Hair follicular keratinocyte (primary cell): Measurements from ENCODE around the genes NOTCH2, SEC22B, SRGAP2C, H3-7 and FAM72C.

GRCh38 chr1:119772772-119773290 is 4.1 kb upstream of the HMGCS2 start:
- RAMPAGE, long total RNA, result no peak

- RAMPAGE, long total RNA, result no peak
These were observed 18.9 kb upstream of the ADAM30 start for GRCh38 chr1:119915139-119915680.

DNA sequence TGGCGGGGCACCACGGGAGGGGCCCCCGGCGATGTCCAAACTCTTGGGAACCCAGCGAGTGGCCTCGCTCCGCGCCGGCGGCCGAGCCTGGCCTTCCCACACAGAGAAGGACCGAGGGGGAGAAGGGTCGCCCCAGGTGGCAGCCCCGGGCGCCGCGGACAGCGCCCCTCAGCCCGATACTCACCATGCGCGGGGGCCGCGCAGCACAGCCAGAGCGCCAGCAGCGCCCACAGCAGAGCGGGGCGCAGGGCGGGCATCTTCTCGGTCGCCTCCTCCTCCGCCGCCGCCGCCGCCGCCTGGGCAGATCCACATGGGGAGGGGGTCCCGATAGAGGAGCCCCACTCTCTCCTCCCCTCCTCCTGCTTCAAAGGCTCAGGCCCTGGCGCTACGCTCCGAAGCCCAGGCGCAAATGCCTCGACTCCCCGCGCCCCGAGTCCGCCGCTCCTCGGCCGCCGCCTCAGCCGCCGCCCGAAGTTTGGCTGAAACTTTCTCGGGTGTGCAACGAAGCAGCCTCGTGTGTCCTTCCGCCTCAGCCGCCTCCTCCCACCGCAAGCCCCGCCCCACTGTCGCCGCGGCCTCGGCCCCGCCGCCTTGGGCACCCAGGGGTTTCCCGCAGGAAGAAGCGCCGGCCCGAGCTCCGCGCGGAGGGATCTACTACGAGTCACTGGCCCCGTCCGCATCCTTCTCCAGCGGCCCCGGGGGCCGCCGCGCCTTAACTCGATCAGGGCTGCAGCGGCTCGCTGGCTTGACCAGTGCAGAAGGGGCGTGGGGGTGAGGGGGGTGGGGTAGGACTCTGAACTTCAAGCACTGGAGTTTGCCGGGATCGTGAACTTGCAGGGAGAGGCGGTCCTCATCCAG is at the start of gene NOTCH2:
Gene NOTCH2, minus strand, starts transcription at position 513 of the 858 bp plus-strand sequence.
- RAMPAGE, long total RNA, result no peak

- RAMPAGE, long total RNA, result start-site peak on the minus strand at chr1:120176493-120176515, 37 and 69 reads in 2 replicates
These were observed at the start of gene SEC22B for GRCh38 chr1:120175744-120176831. SEC22B (minus strand) TSS chr1:120176520.

GRCh38 chr1:120232751-120233274 is 56.5 kb upstream of the SEC22B start:
- RAMPAGE, long total RNA, result no peak

DNA sequence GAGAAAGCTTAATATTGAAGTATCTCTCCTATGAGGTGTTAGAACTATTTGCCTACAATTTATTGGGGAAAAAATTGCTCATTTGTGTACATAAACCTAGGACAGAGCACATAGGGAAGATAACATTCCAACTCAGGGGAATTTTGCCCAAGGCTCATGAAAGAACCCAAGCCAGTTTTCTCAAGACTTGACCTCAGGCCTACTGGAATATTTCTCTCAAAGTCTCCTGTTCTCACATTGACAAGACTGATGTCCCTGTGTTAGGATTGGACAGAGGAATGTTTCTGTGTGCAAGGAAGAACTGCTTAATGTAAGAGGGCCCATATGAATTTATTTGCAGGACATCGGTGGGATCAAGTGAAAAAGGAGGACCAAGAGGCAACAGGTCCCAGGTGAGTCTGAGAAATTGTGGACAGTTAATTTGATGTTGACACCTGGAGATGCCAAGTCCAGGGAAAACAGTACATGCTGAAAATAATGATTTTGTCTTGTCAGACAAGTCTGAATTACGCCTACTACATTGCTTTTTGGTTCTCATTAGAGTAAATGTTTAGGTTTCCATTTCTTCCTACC is 45.5 kb downstream of the NBPF8 start:
- RAMPAGE, long total RNA, result no peak

DNA sequence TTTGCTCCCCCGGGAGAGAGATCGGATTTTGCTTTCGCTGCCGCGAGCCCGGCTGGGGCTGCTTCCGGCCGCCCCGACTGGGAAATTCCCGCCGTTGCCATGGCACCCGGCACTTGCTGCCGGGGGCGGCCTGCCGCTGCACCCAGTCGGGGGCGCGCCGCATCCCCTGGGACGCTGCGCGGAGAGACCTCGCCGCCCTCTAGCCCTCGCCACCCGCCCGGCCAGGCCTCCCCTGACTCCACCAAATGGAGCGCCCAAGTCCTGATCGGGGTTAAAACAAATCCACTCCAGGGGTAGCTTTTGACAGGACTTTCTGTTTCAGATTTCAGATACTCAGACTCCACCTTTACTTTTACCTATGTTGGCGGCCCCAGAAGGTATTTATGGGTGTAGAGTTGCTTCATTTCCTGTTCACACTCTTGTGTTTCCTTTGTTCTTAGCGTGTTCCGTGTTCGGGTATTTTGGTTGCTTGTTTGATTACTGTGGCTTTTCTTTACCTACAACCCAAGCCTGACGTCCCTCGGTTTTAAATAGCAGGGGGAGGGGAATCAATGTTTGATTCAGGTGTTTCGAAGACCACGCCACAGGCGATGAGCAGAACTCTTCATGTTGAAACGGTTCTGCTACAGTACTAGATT is 24.6 kb downstream of the PPIAL4A start:
- RAMPAGE, long total RNA, result no peak

DNA sequence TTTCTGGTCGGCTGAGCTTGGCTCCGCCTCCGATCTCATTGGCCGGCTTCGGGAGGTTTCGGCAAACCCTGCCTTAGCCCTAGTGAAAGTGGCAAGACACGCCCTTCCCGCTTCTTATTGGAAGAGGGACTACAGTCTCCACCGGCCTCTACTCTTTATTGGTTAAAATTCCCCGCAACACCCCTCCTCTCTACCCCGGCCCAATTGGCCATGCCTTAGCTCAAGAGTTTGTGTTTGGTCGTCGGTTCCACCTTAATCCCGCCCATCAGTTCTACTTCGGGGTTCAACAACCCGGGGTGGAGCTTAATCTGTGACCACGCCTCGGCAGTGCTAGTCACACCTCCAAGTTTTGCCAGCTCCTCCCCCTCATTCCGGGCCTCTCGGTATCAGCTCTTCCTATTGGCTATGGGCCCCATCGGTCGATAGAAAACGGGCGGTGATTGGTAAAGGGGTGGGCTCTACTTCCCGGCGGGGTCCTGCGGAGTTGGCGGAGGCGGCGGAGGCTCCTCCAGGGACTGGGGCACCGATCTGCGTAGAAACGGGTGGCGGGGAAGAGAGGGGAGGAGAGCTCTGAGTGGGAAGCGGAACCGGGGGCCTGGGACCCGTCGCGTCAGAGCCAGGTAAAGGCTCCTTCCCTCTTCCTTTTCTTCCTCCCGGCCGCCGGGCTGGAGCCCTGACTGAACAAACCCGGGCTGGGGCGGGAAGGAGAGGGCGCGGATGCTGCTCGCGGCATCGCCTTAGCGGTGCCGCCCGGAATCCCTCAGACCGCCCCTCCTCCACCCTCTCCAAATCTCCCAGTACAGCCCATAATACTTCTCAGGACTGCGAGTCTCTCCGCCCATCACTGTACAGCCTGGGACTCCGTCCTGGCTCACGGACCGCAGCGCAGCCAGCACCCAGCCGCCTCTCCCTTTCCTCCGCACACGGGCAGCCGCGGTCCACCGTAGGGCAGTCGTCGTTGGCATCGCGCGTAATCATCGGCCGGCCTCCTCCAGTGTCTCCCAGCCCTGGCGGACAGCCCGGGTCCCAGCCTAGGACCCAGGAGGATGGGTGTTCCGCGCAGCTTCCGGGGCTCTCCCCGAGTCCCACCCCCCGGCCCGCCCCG is at the start of gene SRGAP2C:
Gene SRGAP2C, plus strand, starts transcription at position 471 of the 1,105 bp plus-strand sequence.
- RAMPAGE, long total RNA, result no peak

- RAMPAGE, long total RNA, result no peak
These were observed 176.3 kb downstream of the H3-7 start for GRCh38 chr1:143729263-143730014.

- RAMPAGE, long total RNA, result no peak
These were observed at the start of gene H3-7 for GRCh38 chr1:143905481-143906305. H3-7 (minus strand) TSS chr1:143905977.

DNA sequence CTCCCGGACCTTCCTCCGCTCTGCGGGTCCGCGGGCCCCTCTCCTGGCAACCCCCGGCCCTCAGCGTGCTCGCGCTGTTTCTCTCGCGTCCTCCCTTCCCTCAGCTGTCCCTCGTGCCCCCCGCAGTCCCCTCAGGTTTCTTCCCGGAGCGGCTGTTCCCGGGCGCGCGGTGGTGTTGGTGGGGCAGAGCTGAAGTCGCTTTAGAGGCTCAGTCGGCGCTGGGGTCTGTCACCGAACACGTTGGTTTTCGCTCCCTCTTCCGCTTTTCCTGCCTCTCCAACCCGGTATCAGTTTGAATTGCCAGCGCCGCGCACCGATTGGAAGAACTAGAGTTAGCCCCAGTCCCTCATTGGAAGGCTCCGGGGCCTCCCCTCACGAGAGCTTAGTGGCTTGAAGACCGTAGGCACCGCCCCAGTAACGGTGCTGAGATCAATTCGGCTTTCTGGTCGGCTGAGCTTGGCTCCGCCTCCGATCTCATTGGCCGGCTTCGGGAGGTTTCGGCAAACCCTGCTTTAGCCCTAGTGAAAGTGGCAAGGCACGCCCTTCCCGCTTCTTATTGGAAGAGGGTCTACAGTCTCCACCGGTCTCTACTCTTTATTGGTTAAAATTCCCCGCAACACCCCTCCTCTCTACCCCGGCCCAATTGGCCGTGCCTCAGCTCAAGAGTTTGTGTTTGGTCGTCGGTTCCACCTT is at the start of gene FAM72C:
Gene FAM72C, minus strand, starts transcription at position 270 of the 693 bp plus-strand sequence.
- RAMPAGE, long total RNA, result no peak

DNA sequence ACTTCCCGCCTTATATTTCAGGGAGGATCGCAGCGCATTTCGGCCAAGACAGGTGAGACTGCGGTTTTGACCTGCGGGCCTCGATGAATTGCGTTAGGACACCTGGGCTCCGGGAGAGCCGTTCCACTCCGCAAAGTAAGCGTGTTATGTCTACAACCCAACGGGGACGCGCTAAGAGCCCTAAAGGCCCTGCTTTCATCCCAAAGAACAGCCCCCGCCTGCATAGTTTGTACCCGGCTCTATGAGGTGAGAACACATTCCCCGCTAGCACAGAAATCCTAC is 32.7 kb upstream of the PPIAL4F start:
- RAMPAGE, long total RNA, result no peak

- RAMPAGE, long total RNA, result no peak
These were observed 40.1 kb downstream of the CD160 start for GRCh38 chr1:145759205-145760010.

DNA sequence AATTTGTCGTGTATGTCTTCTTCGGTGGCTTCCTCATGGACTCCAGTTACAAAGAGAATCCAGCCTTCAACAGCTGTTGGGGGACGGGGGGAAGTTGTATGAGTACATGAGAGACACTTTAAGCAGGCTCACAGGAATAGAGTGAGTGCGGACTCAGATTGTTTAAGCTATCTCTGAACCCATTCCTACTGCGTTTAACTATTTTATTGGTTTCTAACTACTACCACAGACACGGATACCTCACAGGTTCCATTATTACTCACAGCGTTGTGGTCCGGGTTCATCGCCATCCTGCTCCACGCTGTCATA is 784 bp downstream of the RBM8A start:
- RAMPAGE, long total RNA, result no peak

- RAMPAGE, long total RNA, result no peak
These were observed 12.9 kb downstream of the POLR3GL start for GRCh38 chr1:145977215-145978052.

- RAMPAGE, long total RNA, result no peak
These were observed 30.2 kb upstream of the HJV start for GRCh38 chr1:146051465-146052330.

GRCh38 chr1:147072379-147073502 is 99.5 kb downstream of the PRKAB2 start:
- RAMPAGE, long total RNA, result no peak

GRCh38 chr1:147215250-147215681 is 9.9 kb downstream of the FMO5 start:
- RAMPAGE, long total RNA, result no peak

- RAMPAGE, long total RNA, result no peak
These were observed 21.9 kb downstream of the CHD1L start for GRCh38 chr1:147264262-147264867.

DNA sequence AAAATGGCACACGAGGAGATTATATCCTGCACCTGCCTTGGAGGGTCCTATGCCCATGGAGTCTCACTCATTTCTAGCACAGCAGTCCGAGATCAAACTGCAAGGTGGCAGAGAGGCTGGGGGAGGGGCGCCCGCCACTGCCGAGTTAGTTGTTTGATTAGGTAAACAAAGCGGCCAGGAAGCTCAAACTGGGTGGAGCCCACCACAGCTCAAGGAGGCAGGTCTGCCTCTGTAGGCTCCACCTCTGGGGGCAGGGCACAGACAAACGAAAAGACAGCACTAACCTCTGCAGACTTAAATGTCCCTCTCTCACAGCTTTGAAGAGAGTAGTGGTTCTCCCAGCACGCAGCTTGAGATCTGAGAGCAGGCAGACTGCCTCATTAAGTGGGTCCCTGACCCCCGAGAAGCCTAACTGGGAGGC is 138.6 kb upstream of the BCL9 start:
- RAMPAGE, long total RNA, result no peak